Endometrial microvascular endothelial cells (primary cell): ENCODE measurements around a stretch of chr14.

DNA sequence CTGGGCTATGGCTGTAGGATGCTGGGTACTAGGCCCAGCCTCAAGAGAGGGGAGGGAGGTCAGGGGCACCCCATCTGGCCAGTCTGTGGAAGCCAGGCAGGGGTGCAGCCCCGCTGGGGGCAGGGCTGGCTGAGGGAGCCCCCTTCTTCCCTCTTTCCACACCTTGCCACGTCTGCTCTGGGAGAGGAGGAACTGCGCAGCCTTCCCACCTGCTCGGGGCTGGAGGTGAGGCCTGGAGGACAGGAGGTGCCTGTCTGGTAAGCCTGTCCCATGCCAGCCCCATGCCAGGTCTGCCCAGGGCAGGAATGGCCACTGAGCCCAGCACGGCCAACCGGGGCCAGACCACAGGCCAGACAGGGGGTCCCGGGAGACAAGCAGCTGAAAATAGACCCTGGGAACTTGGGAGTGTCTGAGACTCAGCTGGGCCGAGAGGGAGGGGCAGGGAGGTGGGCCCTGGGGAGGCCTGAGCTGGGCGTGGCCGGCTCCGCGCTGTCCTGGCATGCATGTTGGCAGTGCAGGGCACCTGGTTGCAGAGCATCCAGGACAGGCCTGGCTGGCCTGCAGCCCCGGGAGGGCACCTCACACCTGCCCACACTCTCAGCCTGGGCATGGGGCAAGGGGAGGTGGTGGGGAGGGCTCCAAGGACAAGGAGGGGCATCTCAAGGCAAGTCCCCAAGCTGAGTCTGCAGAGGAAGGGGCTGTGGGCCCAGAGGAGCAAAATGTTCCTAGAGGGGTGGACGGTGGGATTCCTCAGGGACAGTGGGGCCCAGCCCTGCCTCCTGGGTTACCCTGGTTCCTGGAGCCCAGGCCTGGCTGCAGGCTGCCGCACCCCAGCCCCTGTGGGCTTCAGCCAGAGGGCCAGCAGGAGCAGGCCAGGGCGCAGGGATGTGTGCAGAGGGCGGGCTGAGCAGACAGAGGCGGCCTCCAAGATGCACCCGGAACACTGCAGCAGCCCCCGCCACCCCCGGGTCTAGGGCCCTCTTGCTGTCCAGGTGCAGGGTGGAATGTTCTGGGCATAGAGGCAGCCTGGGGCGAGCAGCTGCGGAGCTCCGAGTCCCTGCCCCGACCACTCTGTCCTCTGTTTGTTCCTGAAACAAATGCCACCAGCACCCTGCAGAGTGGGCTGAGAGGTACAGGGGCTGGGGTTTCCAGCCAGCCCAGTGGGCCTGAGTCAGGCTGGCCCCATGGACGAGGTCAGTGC lies 3.2 kb upstream of the CRIP1 start:
- RAMPAGE, long total RNA = no peak

DNA sequence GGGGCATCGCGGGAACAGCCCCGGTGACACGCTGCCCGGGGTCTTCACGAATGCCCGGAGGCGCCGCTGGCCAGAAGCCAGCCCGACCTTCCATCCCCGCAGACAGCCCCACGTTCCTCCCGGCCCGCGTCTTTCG lies 826 bp upstream of the TEDC1 start:
- RAMPAGE, long total RNA = no peak

GRCh38 chr14:105493344-105493670 lies 2.3 kb downstream of the TEDC1 start:
- RAMPAGE, long total RNA = no peak

GRCh38 chr14:105587410-105588825 lies 61.5 kb downstream of the TMEM121 start:
- RAMPAGE, long total RNA = no peak

DNA sequence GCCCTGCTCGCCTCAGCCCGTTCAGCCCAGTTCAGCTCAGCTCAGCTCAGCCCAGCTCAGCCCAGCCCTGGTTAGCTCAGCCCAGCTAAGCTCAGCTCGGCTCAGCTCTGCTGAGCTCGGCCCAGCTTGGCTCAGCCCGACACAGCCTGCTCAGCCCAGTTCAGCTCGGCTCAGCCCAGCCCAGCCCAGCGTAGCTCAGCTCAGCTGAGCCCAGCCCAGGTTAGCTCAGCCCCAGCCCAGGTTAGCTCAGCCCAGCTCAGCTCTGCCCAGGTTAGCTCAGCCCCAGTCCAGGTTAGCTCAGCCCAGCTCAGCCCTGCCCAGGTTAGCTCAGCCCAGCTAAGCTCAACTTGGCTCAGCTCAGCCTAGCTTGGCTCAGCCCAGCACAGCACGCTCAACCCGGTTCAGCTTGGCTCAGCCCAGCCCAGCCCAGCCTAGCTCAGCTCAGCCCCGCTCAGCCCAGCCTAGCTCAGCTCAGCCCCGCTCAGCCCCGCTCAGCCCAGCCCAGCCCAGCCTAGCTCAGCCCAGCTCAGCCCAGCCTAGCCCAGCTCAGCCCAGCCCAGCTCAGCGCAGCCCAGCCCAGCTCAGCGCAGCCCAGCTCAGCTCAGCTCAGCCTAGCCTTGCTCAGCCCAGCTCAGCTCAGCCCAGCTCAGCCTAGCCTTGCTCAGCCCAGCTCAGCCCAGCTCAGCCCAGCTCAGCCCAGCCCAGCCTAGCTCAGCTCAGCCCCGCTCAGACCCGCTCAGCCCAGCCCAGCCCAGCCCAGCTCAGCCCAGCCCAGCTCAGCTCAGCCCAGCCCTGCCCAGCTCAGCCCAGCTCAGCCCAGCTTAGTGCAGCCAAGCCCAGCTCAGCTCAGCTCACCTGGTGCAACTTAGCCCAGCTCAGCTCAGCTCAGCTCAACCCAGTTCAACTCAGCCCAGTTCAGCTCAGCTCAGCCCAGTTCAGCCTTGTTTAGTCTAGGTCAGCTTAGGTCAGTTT lies 333.4 kb downstream of the TMEM121 start:
- RAMPAGE, long total RNA = no peak

GRCh38 chr14:105889657-105890255 lies 363.4 kb downstream of the TMEM121 start:
- RAMPAGE, long total RNA = no peak

GRCh38 chr14:106235371-106235804 lies 709.0 kb downstream of the TMEM121 start:
- RAMPAGE, long total RNA = no peak

DNA sequence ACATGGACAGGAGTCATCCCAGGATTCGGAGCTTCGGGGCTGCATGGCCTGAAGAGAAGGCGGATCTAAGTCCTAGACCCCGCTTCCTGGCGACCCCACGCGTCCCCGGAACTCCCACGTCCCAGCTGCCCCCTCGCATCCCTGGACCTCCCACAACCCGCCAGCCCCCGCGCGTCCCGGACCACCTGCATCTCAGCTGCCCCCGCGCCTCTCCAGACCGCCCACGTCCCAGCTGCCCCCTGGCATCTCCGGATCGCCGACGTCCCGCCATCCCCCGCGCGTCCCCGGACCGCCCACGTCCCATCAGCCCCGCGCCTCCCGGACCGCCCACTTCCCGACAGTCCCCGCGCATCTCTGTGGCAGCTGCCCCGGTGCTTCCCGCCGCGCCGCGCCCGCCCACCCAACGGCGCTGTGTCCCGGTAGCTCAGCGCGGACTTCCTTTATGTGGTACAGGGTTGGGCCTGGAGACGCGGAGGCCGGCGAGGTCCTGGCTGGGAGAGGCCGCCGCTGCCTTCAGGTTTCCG lies 874.9 kb downstream of the TMEM121 start:
- RAMPAGE, long total RNA = no peak

DNA sequence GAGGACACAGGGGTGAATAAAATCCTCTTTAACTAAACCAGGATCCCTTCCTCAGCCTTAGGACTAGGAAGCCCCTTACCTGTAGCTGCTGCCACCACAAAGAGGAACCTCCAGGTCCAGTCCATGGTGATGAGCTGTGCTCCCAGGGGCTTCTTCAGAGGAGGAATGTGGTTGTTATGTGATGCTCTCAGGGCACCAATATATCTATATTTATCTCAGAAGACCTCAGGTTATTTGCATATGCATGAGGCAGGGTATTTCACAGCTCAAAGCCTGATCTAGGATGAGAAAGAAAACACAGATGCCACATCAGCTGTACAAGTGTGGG lies 1188.6 kb downstream of the TMEM121 start:
- RAMPAGE, long total RNA = no peak

DNA sequence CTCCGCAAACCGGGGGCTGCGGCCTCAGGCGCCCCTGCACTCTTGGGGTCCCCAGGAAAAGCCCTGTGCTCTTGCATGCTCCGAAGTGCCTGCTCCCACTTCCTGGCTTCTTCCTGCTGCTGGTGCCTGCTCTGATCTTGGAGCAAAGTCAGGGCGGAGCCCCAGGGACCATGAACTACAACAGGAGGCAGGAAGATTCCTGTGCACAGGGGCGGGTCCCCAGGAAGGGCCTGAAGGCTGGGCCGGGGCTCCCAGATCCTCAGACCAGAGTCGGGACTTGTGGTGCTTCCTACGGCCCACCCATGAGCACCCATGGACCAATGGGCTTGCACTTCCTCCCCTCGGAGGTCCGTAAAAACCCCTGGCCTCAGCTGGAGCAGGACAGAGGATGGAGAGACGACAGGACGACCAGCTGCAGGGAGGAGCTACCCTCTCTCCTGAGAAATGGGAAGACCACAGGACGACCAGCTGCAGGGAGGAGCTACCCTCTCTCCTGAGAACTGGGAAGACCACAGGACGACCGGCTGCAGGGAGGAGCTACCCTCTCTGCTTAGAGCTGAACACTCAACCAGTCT lies 1287.1 kb downstream of the TMEM121 start:
- RAMPAGE, long total RNA = no peak

DNA sequence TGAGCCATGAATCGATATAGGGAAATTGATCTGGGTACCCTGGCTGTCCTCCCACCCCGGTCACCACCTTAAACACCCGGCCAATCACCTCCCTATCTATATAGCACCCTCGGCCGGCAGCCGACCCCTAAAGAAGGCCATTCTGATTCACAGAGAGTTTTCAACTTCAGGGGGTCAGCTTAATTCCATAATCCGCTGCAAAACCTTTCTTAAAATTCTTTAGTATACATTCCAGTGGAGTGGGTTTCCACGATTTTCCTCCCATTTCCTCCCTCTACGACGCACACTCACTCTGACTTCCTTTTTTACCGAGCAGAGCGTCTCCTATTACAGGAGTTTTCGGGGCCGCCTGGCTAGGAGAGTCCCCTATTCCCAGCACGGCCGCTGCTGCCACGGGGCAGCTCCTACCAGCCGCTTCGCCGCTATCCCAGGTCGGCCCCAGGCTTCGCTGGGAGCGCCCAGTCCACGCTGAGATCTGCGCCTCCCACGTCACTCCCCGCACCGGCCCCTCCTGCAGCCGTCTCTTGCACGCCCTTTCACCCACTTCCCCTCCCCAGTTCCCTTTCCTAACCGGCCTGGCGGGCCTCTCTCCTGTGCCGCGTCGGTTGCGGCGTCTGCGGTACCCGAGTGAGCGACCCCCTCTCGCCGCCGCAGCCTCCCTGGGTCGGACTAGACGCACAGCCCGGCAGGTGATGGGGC lies 1318.1 kb downstream of the TMEM121 start:
- RAMPAGE, long total RNA = no peak

DNA sequence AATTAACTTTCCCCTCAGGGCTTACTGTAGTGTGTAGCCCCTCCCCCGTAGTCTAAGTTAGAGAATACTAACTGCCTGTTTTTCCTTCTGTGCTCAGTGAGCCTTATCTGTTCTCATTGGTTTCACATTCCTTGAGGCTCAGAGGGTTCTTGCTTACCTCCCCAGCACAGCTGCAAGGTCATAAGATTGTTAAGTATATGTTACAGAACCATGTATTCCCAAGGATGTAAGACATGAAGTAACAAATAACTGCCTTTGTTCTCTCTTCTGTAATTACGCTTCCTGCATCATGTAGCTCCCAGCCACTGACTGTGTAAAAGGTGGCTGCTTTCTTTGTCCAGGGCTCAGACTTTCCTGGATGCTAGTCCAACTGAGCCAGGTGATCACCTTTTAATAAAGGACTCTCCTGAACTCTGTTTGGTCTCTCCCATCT lies 1351.2 kb downstream of the TMEM121 start:
- RAMPAGE, long total RNA = no peak